NCI-H460 (cell line): ENCODE measurements around the genes MYNN and CLDN11.

DNA sequence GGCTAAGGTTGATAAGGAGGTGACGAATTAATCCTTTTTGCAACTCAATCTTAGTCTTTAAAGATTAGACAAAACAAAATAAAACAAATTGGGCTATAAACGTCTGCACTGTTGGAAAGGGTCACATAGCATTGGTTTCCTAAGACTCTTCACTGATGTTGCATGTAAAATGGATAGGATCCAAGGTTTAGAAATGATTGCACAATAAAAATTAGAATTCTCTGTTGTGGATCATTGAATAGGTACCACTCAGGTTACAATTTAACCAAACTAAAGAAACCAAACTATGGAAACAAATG, 34.6 kb upstream of the KPNA4 start:
RAMPAGE:
- cytosol, long total RNA, result no peak
- long total RNA, result no peak
- nucleus, long total RNA, result no peak

GRCh38 chr3:160754115-160755303, 1.5 kb upstream of the PPM1L start:
RAMPAGE:
- cytosol, long total RNA, result no peak
- long total RNA, result no peak
- nucleus, long total RNA, result no peak

DNA sequence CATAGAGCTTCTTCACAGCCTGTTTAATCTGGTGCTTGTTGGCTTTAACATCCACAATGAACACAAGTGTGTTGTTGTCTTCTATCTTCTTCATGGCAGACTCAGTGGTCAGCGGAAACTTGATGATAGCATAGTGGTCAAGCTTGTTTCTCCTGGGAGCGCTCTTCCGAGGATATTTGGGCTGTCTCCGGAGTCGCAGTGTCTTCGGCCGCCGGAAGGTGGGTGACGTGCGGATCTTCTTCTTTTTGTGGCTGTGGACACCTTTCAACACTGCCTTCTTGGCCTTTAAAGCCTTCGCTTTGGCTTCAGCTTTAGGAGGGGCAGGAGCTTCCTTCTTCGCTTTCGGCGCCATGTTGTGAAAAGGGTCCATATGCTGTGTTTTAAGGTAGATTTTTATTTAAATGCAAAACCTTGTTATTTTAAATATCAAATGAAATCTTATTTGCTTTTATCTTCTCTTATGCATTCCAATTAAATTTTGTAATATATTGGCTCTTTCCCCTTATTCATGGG, 58.0 kb upstream of the SPTSSB start:
RAMPAGE:
- cytosol, long total RNA, result start-site peak on the minus strand centred at position 350 of the sequence, 37 bp wide, 79 and 57 reads in 2 replicates
- long total RNA, result start-site peak on the minus strand centred at position 363 of the sequence, 11 bp wide, 53 and 153 reads in 2 replicates
- nucleus, long total RNA, result start-site peak on the minus strand centred at position 352 of the sequence, 34 bp wide, 76 and 28 reads in 2 replicates

GRCh38 chr3:164289252-164289520, 789.1 kb downstream of the SI start:
RAMPAGE:
- cytosol, long total RNA, result no peak
- long total RNA, result no peak
- nucleus, long total RNA, result no peak

GRCh38 chr3:165194376-165194775, 1.8 kb downstream of the SLITRK3 start:
RAMPAGE:
- cytosol, long total RNA, result no peak
- long total RNA, result no peak
- nucleus, long total RNA, result no peak

RAMPAGE:
- cytosol, long total RNA, result no peak
- long total RNA, result no peak
- nucleus, long total RNA, result no peak
Measured at GRCh38 chr3:165194776-165195663, 1.2 kb downstream of the SLITRK3 start.

DNA sequence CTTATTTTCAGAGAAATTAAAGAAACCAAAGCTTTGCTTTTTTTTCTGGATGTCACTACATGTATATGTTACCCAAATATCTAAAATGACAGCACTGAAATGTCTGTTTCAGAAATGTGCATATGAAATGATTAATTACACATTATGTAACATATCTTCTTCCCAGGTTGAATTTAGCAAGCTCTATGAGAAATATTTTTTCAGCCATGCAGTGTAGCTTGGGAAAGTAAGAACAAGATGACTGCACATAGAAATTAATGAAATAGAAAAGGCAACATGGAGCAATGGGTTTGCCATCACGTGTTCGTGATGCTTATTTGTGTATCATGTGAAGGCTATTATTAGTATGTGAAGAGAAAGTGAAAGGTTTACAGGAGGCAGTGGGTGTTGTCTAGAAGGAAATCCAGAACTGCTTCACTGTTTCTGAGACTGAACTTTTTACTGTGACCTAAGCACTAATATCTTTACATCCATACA, 14.7 kb downstream of the SERPINI1 start:
RAMPAGE:
- cytosol, long total RNA, result no peak
- long total RNA, result no peak
- nucleus, long total RNA, result no peak

DNA sequence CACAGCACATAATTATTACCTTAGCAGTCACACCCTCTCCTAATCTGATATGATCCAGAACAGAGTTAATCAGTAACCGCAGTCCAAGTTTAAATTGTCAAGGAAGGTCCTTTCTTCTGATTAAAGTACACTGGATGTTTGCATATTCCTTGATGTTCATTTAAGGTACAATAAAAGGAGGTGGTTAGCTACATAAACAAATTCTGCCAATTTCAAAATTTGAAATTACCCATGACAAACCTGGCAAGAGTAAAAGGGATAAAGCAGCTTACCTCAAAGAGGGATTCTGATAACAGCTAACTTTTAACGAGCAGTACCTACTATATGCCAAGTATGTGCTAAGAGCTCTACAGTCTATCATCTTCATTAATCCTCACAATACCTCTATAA, 4.4 kb downstream of the GOLIM4 start:
RAMPAGE:
- cytosol, long total RNA, result no peak
- long total RNA, result no peak
- nucleus, long total RNA, result no peak

RAMPAGE:
- cytosol, long total RNA, result no peak
- long total RNA, result no peak
- nucleus, long total RNA, result no peak
Measured at GRCh38 chr3:168165409-168165947, 69.8 kb upstream of the GOLIM4 start.

RAMPAGE:
- cytosol, long total RNA, result no peak
- long total RNA, result no peak
- nucleus, long total RNA, result no peak
Measured at GRCh38 chr3:168677900-168678099, 582.1 kb upstream of the GOLIM4 start.

DNA sequence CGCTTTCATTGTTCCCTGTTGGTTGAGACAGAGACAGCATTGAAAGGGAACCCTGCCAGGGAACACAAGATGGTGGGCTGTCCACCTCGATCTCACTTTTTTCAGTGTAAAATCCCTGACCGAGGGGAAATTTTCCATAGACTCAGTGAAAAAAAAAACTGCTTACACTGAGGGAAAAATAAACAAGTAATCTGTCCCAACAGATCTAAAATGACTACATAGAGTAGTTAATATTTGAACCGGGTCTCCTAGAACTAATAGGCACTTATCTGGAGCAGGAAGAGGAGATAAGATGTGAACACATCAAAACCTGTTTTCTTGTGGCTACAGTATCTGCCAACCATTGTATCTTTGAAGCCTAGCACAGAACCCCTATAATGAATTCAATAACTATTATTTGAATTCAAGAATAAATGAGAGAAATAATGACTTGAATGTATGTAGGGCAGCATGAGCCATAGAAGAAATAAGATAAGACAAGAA, 763.5 kb upstream of the GOLIM4 start:
RAMPAGE:
- cytosol, long total RNA, result no peak
- long total RNA, result no peak
- nucleus, long total RNA, result no peak

RAMPAGE:
- cytosol, long total RNA, result no peak
- long total RNA, result no peak
- nucleus, long total RNA, result no peak
Measured at GRCh38 chr3:169266983-169267435, 396.5 kb downstream of the MECOM start.

GRCh38 chr3:169297461-169297867, 366.0 kb downstream of the MECOM start:
RAMPAGE:
- cytosol, long total RNA, result no peak
- long total RNA, result no peak
- nucleus, long total RNA, result no peak

RAMPAGE:
- cytosol, long total RNA, result no peak
- long total RNA, result no peak
- nucleus, long total RNA, result no peak
Measured at GRCh38 chr3:169664008-169664255, 420 bp upstream of the MECOM start.

GRCh38 chr3:169664256-169664657, 745 bp upstream of the MECOM start:
RAMPAGE:
- cytosol, long total RNA, result no peak
- long total RNA, result no peak
- nucleus, long total RNA, result no peak

DNA sequence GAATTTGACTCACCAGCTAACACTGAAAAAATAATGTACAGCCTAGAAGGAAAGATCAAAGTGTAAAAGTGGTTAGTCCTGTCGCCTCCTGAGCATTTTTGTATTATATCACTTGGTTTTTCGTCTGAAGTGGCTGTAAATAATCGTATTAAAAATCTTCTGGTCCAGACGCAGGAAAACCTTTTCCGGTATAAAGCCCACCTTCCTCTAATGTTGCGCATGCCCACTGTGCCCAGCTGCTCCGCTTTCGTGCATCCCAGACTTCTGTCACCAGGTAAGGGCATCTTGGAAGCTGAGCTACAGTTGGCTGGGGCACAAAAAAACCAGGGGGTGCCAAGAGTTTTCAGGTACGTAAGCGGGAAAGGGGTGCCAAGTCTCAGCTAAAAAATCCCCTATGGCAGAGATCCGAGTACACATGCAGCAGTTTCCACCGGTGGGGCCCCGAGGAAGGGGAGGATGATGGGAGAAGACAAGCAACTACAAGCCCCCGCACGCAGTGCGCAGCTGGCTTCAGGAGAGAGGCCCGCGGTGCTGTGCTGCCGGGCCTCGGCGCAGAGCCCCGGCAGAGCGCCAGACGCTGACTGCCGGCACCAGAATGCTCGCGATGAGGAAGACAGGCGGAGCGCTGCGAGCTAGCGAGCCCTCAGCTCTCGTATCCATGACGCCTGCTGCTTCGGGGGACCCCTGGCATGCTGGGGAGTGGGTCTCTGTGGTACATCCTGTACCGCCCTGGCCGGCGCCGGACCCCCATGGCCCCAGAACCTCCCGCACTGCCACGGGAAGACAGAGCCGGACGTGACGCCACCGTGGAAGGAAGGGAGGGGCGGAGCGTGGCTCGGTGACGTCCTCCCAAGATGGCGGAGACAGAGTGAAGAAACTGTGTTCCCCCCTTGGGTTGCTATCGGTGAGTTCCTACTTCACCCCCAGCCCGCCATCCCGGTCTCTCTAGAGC, at the start of gene MYNN:
Gene MYNN, plus strand, starts transcription at position 838 of the 952 bp plus-strand sequence.
RAMPAGE:
- cytosol, long total RNA, result no peak
- long total RNA, result no peak
- nucleus, long total RNA, result no peak

DNA sequence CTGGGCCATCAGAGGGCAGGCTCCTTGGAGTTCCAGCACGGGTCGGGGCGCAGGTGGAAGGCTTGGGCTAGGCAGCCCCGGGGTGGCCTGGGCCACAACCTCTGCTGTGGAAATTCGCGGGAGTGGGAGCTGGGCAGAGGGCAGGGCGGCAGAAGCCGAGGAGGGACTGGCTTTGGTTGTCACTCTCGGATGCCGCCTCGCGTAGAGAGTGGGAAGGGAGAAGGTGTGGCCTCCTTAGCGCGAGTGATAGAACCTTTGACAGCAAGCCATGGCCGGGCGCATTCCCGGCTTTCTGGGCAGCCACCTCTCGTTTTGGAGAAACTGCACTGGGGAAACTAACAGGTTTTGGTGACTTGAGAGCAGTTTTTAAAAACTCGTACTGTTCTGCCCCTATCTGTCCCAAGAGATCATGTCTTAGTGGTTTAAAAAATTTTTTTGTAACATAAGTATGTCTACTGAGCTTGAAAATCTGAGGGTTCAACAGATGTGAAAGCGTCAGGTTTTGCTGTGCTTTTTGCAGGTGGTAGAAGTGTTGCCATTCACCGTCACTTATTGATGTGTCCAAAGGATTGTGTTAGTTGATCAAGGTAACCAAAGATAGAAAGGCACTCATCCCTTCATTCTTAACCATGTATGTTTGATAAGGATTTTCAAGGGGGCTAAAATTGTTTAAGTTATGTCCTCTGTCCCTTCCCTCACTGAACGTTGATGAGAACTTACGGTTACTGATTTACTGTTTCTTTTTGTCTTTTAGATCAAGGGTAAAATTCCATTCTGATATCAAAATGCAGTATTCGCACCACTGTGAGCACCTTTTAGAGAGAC, 527 bp downstream of the MYNN start:
RAMPAGE:
- cytosol, long total RNA, result no peak
- long total RNA, result no peak
- nucleus, long total RNA, result no peak

DNA sequence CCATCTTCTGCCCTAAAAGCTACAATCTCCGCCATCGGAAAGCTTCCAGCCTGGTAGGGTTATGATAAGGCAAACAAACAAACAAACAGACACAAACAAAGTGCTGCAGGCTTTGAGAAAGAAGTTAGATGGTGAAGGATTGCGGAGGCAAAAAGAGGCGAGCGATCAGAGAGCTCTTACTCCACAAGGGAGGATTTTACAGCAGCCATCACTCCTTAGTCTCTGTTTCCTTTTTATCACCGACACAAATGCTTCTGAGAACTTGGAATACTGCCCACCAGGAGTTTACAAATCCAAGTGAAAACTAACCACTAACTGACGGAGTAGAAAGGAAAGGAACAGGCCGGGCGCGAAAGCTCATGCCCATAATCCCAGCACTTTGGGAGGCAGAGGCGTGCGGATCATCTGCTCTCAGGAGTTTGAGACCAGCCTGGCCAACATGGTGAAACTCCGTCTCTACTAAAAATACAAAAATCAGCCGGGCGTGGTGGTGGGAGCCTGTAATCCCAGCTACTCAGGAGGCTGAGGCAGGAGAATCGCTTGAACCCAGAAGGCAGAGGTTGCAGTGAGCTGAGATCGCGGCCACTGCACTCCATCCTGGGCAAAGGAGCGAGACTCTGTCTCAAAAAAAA, 35.5 kb upstream of the GPR160 start:
RAMPAGE:
- cytosol, long total RNA, result no peak
- long total RNA, result no peak
- nucleus, long total RNA, result no peak

DNA sequence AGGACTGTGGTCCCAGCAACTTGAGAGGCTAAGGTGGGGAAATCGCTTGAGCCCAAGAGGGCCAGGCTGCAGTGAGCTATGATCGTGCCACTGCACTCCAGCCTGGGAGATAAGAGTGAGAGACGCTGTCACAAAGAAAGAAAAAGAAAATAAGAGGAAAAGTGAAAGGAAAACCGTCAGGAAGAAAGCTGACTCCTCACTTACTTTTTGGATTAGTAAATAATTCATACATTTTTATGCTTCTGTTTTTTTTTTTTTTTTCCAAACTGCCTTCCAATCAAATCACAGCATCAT, 1.3 kb downstream of the PHC3 start:
RAMPAGE:
- cytosol, long total RNA, result no peak
- long total RNA, result no peak
- nucleus, long total RNA, result no peak

GRCh38 chr3:170418356-170419412, at the start of gene CLDN11:
Gene CLDN11, plus strand, starts transcription at chr3:170418868.
RAMPAGE:
- cytosol, long total RNA, result start-site peak on the plus strand at chr3:170418863-170418868, 10 and 15 reads in 2 replicates
- long total RNA, result no peak
- nucleus, long total RNA, result no peak